Cerebellum (tissue), 5 donors: ENCODE results near the genes PLGLB1 and TEX37.

- PRO-cap, 3 experiments: no peak in any of the 3 experiments
- RAMPAGE, long total RNA: no peak
Measured at GRCh38 chr2:86474819-86475577, 33.8 kb downstream of the KDM3A start.

DNA sequence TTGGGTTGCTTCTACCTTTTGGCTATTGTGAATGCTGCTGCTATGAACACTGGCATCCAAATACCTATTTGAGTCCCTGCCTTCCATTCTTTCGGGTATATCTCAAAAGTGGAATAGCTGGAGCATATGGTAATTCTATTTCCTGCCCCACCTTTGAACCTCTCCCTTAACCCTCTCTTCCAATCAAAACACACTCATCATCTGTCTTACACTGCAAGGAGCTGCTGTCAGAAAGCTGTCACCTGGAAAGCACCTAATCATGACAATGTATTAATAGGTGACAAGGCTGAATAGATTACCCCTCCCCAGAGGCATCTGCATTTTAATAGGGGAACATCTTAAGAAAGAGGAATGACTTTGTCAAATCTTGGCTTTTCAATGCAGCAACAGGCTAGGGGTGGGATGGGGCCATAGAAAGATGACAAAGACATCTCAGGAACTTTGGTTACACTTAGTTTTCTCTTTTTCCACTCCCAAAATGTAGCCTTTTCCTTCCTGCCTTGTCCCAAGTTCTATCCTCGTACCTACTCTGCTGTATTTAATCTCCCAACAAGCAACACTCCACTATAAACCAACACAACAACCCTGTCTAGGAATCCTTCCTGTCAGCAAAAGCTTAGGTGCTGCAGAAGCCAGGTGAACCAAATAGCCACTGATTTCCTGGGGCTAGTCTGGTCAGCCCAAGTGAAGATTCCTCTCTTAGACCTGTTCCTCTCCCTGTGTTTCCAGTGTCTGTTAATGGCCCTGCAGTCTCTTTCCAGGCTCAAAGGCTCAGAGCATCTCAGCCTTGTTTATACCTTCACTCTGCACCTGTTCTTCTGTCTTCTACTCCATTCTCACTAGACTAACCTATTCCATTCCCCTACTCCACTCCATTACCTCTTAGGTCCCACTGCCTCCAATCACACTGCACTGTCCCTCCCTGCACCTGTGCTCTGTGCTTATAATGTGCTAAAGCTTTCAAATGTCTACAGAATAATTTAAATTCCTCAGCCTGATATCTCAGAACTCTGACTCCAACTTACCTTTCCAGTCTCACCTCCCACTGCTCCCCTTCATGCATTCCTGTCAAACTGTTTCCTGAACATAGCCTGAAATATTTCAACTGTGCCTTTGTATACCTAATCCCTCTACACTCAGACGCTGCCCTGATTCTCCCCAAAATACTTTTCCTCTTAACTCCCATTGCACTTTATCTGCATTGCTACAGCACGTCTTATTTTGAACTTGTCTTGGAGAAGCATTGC, 41.0 kb downstream of the CHMP3 start:
- PRO-cap, 3 experiments: no peak in any of the 3 experiments
- RAMPAGE, long total RNA: no peak

DNA sequence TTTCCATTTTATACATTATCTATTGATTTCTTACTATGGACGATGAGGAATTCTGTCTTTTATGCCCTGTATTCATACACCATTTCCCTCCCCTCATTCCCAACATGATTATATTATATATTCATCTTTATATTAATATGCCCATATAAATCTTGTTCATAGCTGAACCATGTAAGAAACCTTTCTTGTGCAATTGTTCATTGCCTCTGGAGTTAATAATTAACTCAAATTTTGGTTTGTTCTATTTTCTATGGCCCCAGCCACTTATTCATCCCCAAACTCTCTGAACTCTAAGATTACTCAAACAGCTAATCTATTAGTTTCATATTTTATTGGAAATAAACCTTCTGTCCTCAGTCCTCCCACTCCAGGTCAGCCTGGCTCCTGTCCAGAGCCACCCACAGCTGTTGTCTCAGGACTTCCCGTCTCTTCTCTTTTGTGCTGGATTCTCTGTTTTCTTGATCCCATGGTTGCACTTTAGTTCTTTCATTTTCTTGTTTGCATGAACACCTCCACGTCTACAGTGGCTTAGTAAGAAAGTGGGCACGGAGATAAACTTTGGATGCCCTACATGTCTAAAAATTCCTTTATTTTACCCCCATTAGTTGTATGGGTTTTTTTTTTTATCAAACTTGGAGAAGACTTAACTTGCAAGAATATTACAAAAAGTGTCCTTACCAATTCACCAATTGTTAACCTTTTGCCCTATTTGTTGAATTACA, 4.5 kb upstream of the RNF103 start:
- PRO-cap, 3 experiments: no peak in any of the 3 experiments
- RAMPAGE, long total RNA: no peak

DNA sequence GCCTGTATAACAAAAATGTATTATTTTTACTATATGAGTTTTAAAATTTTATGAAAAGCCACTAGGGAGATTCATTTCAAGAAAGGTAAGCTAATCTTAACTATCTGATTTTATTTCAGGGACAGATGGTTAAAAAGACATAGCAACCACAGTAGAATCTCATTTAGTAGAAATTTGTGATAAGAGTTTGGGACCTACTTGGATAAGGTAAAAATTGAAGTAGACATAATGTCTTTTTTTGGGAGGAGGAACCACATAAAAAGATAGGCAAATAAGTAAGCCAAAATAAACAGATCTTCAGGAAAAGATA, 30.2 kb upstream of the RMND5A start:
- PRO-cap, 3 experiments: no peak in any of the 3 experiments
- RAMPAGE, long total RNA: no peak

DNA sequence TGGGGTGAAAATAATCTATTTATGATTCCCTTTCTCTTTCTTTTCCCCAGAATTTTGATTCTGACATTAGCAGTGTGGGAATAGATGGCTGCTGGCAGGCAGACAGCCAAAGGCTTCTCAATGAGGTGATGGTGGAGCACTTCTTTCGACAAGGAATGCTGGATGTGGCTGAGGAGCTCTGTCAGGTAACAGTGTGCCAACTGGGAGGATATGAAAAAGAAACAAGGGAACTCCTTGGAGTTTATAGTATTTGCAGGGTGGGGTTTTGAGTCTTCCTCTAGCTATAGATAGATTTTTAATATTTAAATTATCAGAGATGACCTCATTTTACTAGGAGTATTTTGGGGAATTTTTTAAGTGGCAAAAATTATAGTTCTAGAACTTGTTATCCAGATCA, 31.8 kb downstream of the RMND5A start:
- PRO-cap, 3 experiments: no peak in any of the 3 experiments
- RAMPAGE, long total RNA: no peak

DNA sequence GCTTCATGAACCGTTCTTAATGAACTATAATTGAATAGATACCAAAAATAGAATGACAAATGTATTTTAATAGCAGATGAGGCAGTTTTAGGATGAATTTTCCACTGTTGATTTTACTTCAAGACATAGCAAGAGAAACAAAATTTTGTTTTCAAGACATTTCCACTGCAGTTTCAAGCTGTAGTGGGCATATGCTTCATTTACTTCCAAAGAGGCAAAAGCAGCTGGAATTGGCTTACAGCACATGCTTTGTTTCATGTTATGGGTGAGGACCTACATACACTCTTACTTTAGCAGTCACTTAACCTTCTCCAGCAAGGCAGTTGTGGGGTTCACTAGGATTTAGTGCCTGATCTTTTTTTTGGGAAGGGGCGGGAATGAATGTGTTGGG, 13.7 kb downstream of the CD8A start:
- PRO-cap, 3 experiments: no peak in any of the 3 experiments
- RAMPAGE, long total RNA: no peak

DNA sequence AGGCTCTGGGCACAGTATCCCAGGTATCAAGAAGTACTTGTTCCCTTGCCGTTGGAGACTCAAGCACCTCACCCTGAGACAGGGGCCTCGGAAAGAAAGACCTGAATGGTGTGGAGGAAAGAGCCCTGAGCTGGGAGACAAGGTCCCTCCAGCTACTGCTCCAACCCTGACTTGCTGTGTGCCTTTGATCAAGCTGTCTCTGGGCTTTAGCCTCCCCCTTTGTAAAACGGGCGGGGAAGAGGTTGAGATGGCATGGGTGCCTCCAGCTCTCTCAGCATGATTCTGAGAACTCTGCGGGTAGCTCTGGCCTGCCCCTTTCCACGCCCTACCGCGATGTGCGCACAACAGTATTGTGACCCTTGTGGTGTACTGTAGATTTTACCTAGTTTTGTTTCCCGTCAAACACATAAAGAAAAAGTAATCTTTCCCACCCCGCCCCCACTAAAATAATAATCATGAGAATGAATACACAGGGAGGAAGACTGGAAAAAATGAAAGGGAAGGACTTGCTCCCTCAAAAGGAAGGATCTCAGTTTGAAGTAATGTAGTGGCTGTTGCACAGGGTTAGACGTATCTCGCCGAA, 5.3 kb downstream of the CD8A start:
- PRO-cap, 3 experiments: no peak in any of the 3 experiments
- RAMPAGE, long total RNA: no peak

GRCh38 chr2:86794714-86795900, 4.4 kb upstream of the CD8A start:
- PRO-cap, 3 experiments: no peak in any of the 3 experiments
- RAMPAGE, long total RNA: no peak

DNA sequence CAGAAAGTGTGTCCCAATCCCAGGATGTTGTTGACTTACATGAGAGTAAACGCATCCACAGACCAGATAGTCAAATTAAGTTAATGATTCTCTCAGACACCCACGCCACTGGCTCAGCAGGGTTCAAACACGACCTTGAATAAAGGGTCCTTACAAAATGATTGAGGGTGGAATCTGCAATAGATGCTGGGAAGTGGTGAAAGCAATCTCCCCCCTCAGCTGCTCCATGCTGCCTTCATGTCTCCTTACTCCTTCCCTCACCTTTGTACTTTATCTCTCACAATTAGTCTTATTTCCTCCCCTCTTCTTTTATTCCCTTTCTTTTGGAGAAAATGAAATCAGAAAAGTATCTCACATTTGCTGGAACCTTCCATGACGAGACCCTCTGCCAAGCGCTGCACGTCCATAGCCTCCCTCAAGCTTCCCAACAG, at the start of gene PLGLB1:
PLGLB1 (minus strand) TSS at position 39 of the 431 bp plus-strand sequence.
- PRO-cap, 3 experiments: no peak in any of the 3 experiments
- RAMPAGE, long total RNA: no peak

GRCh38 chr2:87074968-87075748, 53.5 kb upstream of the PLGLB1 start:
- PRO-cap, 3 experiments: peak in 1 of 3 experiments; most common plus-strand start chr2:87075539 (in 1)
- RAMPAGE, long total RNA: no peak

GRCh38 chr2:87466414-87467002, 281.4 kb upstream of the PLGLB2 start:
- PRO-cap, 3 experiments: no peak in any of the 3 experiments
- RAMPAGE, long total RNA: no peak

DNA sequence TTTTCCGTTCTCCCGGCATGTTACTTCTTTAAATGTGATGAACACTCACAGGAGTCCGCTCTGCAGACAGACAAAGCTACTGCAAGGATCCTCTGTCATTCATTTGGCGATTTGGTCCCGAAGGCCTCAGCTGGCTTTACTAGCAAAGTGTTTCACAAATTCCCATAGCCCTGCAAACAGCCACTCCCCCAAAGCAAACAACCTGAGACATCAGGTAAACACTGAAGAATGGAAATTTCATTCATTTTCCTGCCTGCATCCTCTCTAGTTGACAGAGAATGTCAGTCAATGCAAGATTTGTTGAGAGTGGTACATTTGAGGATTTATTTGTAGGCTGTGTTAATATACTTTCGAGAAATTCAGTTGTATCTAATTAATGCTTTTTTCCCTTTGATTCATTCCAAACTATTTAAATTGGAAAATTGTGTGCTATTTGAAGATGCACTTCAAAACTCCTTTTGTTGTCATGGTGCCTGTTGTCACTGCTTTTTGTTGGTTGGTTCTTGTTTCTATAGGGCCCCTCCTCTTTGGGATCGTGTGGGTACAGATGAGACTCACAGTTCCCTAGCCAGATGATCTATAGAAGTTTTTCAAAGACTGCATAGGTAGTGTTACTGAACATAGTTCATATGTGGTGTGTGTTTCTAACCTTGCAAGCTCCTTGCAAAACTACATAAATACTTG, 215.8 kb upstream of the PLGLB2 start:
- PRO-cap, 3 experiments: no peak in any of the 3 experiments
- RAMPAGE, long total RNA: no peak

- PRO-cap, 3 experiments: no peak in any of the 3 experiments
- RAMPAGE, long total RNA: no peak
Measured at GRCh38 chr2:87572047-87572264, 175.9 kb upstream of the PLGLB2 start.

GRCh38 chr2:87636768-87637258, 111.1 kb upstream of the PLGLB2 start:
- PRO-cap, 3 experiments: no peak in any of the 3 experiments
- RAMPAGE, long total RNA: no peak

GRCh38 chr2:88126977-88127329, 909 bp downstream of the FABP1 start:
- PRO-cap, 3 experiments: no peak in any of the 3 experiments
- RAMPAGE, long total RNA: no peak

DNA sequence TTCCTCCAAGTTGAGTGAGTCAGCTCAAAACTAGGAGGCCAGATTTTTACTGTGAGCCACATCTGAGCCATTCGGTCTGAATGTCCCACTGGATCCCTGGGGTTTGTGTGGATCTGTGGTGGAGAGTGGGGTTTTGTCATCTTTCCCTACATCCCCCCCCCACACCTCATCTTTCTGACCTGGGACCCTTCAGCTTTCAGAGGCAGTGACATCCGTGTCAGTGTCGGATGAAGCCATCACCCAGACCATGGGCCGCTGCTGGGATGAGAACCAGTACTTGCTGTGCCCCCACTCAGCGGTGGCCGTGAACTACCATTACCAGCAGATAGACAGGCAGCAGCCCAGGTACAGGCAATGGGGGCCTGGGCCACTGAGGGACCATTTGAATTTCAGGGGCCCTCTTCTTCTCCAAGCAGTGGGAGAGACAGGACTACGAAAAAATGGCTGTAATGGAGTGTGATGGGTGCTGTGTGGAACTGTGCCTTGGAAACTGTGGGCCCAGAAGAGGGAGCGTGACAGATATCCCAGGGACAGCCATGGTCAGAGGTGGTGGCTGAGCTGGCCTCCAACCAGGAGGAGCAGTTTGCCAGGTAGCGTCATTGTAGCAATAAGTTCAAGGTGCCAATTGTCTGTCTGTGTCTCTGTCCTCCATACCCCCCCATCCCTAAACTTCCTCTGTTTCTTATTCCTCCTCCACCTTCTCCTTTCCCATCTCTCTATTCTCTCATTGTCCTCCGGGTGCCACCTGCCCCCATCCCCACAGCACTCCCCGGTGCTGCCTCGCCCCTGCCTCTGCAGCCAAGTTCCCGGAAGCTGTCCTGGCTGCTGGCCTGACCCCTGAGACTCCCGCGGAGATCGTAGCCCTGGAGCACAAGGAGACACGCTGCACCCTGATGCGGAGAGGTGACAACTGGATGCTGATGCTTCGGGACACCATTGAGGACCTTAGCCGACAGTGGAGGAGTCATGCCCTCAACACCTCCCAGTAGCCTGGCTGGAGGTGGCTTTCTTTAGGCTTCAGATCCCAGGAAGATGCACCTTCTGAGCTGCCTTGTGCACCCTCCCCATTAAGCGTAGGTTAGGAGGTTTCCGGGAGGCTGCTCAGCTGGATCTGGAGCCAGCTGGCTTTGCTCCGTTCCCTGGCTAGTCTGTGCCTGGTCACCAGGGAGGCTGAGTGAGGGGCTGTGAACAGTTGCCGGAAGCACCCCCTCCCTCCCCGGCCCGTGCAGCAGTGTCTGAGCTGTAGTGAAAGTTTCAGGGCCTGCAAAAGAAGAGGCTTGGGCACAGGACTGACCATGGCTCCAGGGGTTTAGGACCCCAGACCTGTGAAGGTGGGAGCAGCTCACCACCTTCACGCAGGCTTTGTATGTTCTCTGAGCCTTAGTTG, 15.5 kb downstream of the THNSL2 start:
- PRO-cap, 3 experiments: no peak in any of the 3 experiments
- RAMPAGE, long total RNA: no peak

DNA sequence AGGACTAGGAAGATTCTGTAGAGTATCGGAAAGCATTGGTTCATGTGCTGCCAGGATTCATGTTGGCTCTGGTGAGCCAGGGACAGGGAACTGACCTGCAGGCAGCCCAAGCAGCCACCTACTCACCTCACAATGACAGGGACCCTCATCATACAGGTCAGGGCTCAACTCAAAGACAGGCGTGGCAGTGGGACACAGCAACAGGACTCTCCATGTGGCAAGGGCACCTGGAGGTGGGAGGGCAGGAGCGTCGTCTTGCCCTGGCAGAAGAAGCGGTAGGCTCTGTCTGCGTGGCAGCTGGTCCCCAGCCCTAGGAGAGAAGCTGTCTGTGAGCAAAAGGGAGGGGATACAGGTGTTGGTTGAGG, at the start of gene TEX37:
TEX37 (plus strand) TSS at position 195 of the 365 bp plus-strand sequence.
- PRO-cap, 3 experiments: no peak in any of the 3 experiments
- RAMPAGE, long total RNA: no peak

DNA sequence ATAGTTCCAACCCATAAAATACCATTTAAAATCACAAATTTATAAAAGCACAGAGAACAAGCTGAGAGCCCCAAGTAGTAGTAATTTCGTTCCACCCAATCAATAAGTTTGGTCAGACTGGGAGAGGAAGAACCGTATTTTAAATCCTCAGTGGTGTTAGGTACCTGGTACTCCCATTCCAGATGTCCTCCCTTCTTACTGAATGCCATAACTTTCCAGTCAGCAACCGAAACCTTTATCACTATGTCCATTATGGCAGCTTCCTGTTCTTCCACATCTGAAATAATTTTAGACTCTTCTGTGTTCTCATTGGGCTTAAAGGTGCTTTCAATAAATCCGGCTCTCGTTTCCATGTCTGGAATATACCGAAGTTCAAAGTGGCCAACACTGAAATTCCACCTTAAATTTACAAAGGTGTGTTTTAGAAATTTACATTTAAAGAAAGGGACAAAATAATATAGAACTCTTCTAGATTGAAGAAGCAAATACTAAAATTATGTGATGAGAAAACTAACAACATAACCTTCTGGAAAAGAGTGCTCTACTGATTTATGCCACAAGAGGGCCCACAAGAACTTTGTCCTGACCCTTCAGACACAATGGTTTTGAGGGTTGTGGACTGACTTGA, 36.5 kb downstream of the EIF2AK3 start:
- PRO-cap, 3 experiments: no peak in any of the 3 experiments
- RAMPAGE, long total RNA: no peak

DNA sequence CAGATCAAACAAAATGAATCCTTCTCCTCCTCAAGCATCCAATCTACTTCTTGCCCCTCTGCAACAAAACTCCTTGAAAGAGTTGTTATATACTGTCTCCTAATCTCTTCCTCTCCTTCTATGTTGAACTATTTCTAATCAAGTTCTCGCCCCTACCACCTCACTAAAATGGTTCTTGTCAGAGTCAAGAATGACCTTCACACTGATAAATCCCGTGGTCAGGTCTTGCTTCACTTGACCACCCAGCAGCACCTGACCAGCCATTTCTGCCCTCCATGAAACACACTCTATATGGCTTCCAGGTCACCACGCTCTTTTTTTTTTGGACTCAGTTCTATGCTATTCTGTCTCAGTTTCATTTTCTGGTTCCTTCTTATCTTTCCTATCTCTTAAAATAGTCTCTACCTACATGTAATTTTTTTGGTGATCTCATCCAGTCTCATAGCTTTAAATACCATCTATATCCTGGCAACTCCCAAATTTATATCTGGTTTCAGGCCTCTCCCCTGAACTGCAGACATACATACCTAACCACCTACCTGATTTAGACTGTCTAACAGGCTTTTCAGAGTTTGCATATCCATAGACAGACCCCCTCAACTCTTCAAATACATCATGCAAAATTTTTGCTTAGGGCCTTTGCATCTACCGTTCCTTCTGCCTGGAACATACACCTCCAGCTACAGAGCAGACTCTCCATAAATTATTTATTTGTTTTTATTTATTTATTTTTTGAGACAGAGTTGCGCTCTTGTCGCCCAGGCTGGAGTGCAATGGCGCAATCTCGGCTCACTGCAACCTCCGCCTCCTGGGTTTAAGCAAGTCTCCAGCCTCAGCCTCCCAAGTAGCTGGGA, 11.3 kb downstream of the EIF2AK3 start:
- PRO-cap, 3 experiments: no peak in any of the 3 experiments
- RAMPAGE, long total RNA: no peak

- PRO-cap, 3 experiments: no peak in any of the 3 experiments
- RAMPAGE, long total RNA: no peak
Measured at GRCh38 chr2:88828538-88829326, 137.3 kb downstream of the RPIA start.